ENCODE measurements around the gene ICA1.

DNA sequence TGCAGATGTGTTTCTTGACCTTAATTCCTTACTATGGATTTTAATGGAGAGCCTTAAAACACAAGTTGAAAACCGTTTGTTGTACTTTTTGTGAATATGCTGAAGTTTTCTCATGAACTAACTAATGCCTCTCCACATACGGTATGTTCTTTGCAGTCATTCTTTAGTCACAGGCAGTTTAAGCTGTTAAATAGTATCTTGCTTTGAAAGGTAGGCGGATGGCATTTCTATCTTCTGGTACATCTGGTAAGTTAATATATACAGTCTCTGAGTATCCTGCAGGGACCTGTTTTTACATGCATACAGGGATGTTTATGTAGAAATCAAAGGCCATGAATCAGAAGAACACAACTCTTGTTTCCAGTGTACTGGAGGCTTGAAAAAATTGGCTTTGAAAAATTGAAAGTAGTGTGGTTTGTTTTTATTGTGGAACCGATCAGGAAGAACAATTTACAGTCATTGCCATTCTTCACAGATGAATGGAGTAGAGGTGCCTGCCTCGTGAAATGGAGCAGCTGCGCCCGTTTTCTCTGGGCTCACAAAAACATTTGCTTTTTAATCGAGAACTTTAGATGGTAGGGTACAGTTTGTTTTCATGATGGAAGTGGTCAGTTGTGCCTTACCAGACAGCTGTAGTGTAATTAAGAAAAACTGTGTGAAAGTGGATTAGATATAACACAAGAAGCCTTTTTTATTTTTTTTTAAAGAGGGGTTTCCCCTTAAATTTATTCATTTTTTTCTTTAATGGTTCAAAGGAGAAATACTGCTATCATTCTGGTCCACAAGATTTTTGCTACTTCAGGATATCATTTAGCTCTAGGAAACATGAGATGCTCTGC is 54.0 kb upstream of the RPA3 start:
- RRBS, result no CpG with 5 or more reads among the region's 8 CpGs

- RRBS, result no CpG with 5 or more reads among the region's 5 CpGs
Measured at GRCh38 chr7:7866088-7866978, 102.3 kb upstream of the GLCCI1 start.

- RRBS, result no CpG with 5 or more reads among the region's 10 CpGs
Measured at GRCh38 chr7:7970511-7971568, 2.2 kb downstream of the GLCCI1 start.

DNA sequence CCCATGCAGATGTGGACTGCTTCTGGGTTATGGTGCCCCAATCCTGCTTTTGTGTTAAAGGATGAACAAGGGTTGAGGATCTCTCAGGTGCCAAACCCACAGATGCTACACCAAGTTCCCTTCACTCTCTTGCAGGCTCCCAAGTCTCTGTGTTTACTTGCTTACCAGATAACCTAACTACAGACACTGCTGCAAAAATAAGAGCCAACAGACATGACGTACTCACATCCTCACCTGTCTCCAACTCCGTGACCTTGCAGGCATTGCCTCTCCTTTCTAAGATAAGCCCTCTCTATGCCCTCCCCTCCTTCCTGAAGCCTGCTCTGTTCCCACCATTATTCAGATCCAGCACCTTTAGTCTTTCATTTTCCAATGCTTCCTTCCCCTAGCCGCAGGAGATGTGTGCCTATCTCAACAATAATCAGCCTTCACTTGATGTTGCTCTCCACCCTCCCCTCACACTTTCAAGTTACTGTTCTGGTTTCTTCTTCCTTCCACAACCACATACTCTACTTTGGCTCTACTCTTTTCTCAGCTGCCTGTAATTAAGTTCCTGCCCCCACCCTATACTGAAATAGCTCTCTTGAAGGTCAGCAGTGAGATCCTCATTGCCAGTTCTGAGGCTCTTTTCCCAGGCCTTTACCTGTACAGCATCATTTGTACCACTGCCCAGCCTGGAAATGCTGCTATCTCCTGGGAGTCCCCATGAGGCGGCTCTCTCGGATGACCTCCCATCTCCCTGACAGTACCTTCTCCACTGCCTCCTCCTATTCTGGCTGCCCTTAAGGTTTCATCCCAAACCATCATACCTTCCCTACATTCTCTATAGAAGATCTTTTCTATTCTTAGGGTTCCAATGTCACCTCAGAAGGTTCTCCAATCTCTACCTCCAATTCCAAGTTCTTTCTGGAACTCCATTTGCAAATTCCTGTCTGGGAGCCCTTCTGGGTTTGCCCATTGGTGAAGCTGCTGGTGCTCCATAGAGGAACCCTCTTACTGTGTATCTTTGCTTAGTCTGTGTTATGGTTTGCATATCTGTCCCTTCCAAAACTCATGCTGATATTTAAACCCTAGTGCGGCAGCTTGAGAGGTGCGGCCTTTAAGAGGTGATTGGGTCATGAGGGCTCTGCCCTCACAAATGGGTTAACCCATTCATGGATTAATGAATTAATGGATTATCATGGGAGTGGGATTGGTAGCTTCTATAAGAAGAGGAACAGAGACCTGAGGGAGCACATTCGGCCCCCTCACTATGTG is 129.6 kb downstream of the ICA1 start:
- RRBS, result no CpG with 5 or more reads among the region's 8 CpGs

DNA sequence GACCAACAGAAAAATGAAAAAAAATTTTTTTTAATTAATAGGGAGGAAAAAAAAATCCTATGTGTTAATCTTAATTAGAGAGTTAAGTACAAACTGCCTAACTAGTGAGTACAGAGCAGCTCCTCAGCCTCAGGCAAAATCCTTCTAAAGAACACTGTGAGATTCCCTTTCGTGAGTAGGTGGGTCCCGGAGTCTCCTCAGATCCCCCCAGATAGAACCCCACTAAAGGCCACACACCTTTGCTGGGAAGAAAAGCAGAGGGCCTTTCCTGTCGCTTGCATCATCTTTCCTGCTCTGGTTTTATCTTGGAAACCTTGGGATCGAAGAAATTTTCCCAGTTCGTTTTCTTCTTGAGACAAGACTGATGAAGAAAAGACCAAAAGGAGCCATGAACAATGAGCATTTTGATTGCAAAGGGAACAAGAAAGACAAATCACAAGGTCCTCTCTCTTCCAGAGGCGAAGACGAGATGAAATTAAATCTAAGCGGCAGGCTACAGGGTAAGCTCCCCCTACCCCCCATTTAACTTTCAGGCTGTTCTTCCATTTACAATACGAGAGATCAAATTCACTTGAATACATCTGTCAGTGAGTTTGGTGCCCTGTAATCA is 40.8 kb downstream of the ICA1 start:
- RRBS, result no CpG with 5 or more reads among the region's 9 CpGs

GRCh38 chr7:8261256-8261733 is 672 bp downstream of the ICA1 start:
- RRBS, result 2% methylated on average over 13 of the region's 24 CpGs

GRCh38 chr7:8261734-8262437 is at the start of gene ICA1:
TSS of gene ICA1 (minus strand) at chr7:8262167.
- RRBS, result 3% methylated on average over 53 of the region's 90 CpGs

- RRBS, result 3% methylated on average over 7 of the region's 66 CpGs
Measured at GRCh38 chr7:8442477-8443449, 9.4 kb downstream of the NXPH1 start.

DNA sequence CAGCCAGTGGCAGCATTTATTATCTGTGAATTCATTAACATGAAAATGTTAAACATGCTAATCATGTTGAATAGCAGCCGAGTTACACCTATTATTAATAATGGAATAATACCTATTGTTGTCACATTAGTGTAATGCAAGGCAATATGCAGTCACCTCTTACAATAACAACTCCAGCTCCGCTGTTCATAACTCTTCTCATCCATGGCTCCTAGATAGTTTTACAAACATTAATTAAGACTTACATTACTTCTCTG is 355.7 kb downstream of the NDUFA4 start:
- RRBS, result no CpG with 5 or more reads among the region's 2 CpGs

DNA sequence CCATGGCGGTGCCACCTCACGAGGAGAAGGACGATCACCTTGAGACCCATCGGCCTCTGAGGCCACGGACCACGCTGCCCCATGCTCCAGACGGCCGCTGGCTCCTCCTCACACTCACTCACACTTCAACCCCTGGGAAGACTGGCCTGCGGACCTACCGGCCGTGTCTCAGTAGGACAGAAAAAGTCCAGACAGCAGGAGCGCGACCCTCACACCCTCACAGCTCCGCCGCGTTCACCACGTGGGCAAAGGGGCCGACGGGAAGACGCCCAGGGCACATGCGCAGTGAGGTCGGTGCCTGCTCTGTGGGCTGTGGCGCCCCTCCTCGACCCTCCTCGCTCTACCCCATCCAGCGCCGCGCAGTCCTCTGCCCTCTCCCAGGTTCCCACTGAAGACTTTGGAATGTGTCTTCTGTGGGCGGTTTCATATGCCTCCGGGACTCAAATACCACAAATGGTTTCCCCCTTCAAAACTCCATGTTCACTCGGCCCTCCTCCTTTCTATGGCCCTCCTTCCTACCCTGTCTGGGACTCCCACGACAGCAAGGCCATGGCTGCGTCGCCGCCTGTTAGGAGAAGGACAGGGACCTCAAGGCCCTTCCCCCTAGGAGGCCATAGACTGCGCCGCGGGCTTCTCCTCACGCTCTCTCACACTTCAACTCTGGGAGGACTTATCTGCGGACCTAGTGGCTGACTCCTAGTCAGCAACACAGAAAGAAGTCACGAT is 160.1 kb downstream of the NDUFA4 start:
- RRBS, result no CpG with 5 or more reads among the region's 41 CpGs

GRCh38 chr7:11090828-11091361 is 117.2 kb downstream of the PHF14 start:
- RRBS, result no CpG with 5 or more reads among the region's 2 CpGs

DNA sequence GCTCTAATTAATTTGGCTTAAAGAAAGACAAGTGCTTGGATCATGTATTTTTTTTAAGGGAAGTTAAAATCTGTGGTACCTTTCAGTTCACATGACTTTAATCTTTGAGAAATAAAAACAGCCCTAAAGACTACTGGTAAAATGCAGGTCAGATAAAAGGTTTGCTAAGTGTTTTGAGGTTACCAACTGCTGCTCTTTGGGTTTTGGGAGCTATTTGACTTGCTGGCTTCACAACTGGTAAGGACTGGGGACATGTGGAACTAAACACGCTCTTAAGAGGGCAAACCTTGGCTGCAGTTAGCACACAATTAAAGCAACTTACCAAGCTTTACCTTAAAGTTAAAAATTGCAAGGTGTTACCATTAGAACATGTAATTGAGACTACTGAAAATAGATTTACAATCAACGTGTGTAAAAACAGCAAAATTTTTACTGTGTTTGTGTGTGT is 220.2 kb downstream of the PHF14 start:
- RRBS, result no CpG with 5 or more reads among the region's 2 CpGs

- RRBS, result no CpG with 5 or more reads among the region's 3 CpGs
Measured at GRCh38 chr7:11252637-11253386, 279.1 kb downstream of the PHF14 start.

DNA sequence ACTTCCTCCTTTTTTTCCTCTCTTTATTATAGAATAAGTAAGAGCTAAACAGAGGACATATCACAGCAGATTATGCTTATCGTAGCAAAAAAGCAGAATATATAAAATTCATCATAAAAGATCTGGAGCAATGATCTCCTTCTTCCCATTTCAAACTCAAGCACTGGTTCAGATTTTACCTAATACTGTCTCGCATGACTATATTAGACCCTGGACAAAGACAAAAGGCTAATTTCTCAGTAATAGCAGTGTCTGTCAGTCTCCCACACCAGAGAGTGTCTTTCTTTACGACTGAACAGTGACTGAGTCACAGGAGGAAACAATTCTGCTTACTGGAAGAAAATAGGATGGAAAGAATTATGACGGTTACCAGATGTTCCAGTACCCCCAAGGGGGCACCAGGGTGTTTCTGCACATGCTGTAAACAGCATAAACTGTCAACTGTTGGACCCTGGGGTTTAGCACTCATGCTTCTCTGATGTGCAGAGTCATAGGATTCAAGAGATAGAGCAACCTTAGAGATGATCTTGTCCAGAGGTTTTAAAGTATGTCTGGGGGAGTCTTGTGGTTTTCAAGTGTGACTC is 291.8 kb downstream of the THSD7A start:
- RRBS, result no CpG with 5 or more reads among the region's 4 CpGs

- RRBS, result no CpG with 5 or more reads among the region's 2 CpGs
Measured at GRCh38 chr7:11552340-11552670, 279.7 kb downstream of the THSD7A start.

GRCh38 chr7:12557283-12557742 is 13.2 kb upstream of the SCIN start:
- RRBS, result no CpG with 5 or more reads among the region's 7 CpGs

GRCh38 chr7:12729157-12729810 is 41.9 kb downstream of the ARL4A start:
- RRBS, result no CpG with 5 or more reads among the region's 7 CpGs

GRCh38 chr7:12771468-12772044 is 84.1 kb downstream of the ARL4A start:
- RRBS, result no CpG with 5 or more reads among the region's 8 CpGs

DNA sequence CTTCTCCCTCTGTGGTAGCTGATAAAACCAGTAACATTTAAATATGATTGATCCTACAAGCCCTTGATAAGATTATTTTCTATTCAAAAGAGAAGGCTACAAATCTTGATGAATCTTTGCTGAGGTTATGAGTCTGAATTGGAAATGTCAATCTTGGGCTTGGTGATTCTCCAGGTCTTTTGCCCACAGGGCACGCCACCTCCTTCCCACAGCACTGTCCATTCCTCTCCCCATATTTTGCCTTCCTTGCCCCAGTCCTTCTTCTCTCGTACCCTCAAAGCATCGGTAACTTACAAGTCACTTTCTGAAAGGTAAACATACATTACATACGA is 241.2 kb downstream of the ARL4A start:
- RRBS, result no CpG with 5 or more reads among the region's 4 CpGs